ENCODE measurements around a stretch of chr17.

DNA sequence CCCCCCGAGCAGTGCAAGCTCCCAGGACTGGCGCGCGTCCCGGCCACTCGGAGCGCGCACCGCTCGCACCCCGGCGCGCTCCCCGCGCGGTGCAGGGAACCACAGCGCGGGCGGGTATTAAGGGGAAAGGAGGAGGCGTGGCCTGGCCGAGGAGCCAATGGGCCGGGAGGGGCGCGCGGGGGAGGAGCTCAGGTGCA lies 253 bp upstream of the TNRC6C start:
- RAMPAGE, long total RNA: no peak
- RRBS, 2 experiments: under 1 to 3% methylated on average over 17 of the region's 25 CpGs
CAGE:
- cytosol, long polyA minus RNA: no peak
- cytosol, long polyA plus RNA: no peak
- long polyA plus RNA: no peak
- nucleolus, long total RNA: no peak
- nucleus, long polyA plus RNA: no peak
- nucleus, long total RNA: no peak

- RAMPAGE, long total RNA: no peak
- RRBS, 2 experiments: 3 to 5% methylated on average over 2 of the region's 28 CpGs
CAGE:
- cytosol, long polyA minus RNA: no peak
- cytosol, long polyA plus RNA: no peak
- long polyA plus RNA: no peak
- nucleolus, long total RNA: no peak
- nucleus, long polyA plus RNA: no peak
- nucleus, long total RNA: no peak
Measured at GRCh38 chr17:78113802-78114833, 14.4 kb downstream of the TMC6 start.

DNA sequence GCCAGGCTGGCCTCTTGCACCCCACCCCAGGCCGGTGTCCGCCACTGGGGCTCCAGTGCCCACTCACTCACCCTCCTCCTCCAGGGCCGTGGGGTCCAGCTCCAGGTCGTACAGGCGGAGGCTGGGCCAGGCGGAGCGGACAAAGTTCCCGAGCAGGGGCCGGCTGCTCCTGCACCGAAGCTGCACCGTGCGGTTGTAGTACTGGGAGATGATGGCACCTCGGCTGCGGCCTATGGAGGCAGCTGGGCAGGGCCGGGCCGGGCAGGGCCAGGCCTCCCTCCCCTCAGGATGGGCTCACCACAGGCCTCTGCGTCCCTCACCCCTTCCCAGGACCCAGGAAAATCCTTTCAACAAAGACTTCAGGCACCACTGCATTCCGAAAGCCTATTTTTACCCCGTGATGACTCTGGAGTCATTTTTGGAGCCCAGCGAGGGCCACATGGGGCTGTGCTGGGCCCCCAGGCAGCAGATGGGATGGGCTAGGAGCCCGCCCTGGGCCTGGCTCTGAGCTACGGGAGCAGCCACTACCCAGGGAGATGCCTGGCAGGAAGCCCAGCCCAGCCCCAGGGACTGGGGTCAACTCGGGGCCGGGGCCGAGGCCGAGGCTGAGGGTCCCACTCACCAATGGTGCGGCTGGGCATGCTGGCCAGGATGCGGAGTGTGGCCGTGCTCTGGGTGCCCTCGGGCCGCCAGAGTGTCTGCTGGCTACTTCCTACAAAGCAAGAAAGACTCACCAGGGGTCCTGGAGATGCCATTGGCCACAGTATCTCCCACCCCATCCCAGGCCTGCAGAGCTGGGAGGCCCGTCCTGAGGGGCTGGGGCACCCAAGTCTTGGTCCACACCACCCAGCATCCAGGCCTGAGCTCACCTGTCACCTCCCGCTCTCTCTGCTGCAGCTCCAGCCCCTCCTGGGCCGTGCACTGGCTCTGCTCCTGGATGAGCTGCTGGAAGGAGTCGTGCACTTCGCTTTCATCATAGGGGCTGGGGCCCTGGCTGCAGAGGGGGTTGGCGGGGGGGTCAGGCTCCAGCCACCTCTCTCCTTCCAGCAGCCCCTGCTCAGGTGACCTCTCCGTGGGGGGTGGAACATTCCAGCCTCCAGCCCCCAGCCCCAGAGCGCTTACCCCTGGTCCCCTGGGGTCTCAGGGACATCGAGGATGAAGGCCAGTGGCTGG lies 2.5 kb downstream of the TMC6 start:
- RAMPAGE, long total RNA: no peak
- RRBS, 2 experiments: 2% methylated on average over 7 of the region's 40 CpGs; no CpG with 5 or more reads in 1 of the 2 experiments
CAGE:
- cytosol, long polyA minus RNA: no peak
- cytosol, long polyA plus RNA: no peak
- long polyA plus RNA: no peak
- nucleolus, long total RNA: no peak
- nucleus, long polyA plus RNA: no peak
- nucleus, long total RNA: no peak

- RAMPAGE, long total RNA: no peak
- RRBS, 2 experiments: no CpG with 5 or more reads among the region's 13 CpGs
CAGE:
- cytosol, long polyA minus RNA: no peak
- cytosol, long polyA plus RNA: no peak
- long polyA plus RNA: no peak
- nucleolus, long total RNA: no peak
- nucleus, long polyA plus RNA: no peak
- nucleus, long total RNA: no peak
Measured at GRCh38 chr17:78129028-78129498, 508 bp upstream of the TMC6 start.

GRCh38 chr17:78145102-78145997 lies 835 bp upstream of the C17orf99 start:
- RAMPAGE, long total RNA: no peak
- RRBS, 2 experiments: 81 to 96% methylated on average over 7 of the region's 26 CpGs
CAGE:
- cytosol, long polyA minus RNA: no peak
- cytosol, long polyA plus RNA: no peak
- long polyA plus RNA: no peak
- nucleolus, long total RNA: no peak
- nucleus, long polyA plus RNA: no peak
- nucleus, long total RNA: no peak

DNA sequence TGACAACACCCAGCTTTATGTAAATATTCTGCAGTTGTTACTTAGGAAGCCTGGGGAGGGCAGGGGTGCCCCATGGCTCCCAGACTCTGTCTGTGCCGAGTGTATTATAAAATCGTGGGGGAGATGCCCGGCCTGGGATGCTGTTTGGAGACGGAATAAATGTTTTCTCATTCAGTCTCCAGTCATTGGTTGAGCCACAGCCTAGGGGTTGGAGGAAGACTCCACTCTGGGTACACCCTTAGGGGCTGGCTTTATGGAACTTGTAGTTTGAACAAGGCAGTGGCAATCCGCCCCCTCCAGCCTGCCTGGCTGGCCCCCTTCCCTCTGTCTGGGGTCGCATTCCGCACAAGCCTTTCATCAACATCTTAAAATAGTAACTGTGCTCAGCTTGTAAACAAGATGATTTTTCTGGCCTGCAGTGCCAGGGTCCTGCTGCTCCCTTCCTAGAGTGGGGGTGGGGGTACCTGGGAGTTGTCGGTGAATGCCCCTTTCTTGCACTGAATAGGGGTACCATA lies 4.2 kb downstream of the SYNGR2 start:
- RAMPAGE, long total RNA: no peak
- RRBS, 2 experiments: no CpG with 5 or more reads among the region's 8 CpGs
CAGE:
- cytosol, long polyA minus RNA: no peak
- cytosol, long polyA plus RNA: no peak
- long polyA plus RNA: no peak
- nucleolus, long total RNA: start-site peak on the plus strand centred at position 126 of the sequence, 55 bp wide, 1,440 reads
- nucleus, long polyA plus RNA: start-site peak on the plus strand centred at position 118 of the sequence, 11 bp wide, 87 and 88 reads in 2 replicates
- nucleus, long total RNA: no peak

GRCh38 chr17:78173898-78174235 lies 5.5 kb downstream of the SYNGR2 start:
- RAMPAGE, long total RNA: no peak
- RRBS, 2 experiments: no CpG with 5 or more reads among the region's 4 CpGs
CAGE:
- cytosol, long polyA minus RNA: no peak
- cytosol, long polyA plus RNA: no peak
- long polyA plus RNA: no peak
- nucleolus, long total RNA: no peak
- nucleus, long polyA plus RNA: no peak
- nucleus, long total RNA: no peak

- RAMPAGE, long total RNA: no peak
- RRBS, 2 experiments: 2 to 6% methylated on average over 6 of the region's 18 CpGs
CAGE:
- cytosol, long polyA minus RNA: no peak
- cytosol, long polyA plus RNA: no peak
- long polyA plus RNA: no peak
- nucleolus, long total RNA: no peak
- nucleus, long polyA plus RNA: no peak
- nucleus, long total RNA: no peak
Measured at GRCh38 chr17:78176256-78177088, 8.1 kb downstream of the SYNGR2 start.

- RAMPAGE, long total RNA: no peak
- RRBS, 2 experiments: no CpG with 5 or more reads among the region's 13 CpGs
CAGE:
- cytosol, long polyA minus RNA: start-site peak on the plus strand at chr17:78223609-78223616, 56 reads
- cytosol, long polyA plus RNA: no peak
- long polyA plus RNA: no peak
- nucleolus, long total RNA: no peak
- nucleus, long polyA plus RNA: no peak
- nucleus, long total RNA: no peak
Measured at GRCh38 chr17:78222615-78223667, 8.5 kb upstream of the TMEM235 start.

DNA sequence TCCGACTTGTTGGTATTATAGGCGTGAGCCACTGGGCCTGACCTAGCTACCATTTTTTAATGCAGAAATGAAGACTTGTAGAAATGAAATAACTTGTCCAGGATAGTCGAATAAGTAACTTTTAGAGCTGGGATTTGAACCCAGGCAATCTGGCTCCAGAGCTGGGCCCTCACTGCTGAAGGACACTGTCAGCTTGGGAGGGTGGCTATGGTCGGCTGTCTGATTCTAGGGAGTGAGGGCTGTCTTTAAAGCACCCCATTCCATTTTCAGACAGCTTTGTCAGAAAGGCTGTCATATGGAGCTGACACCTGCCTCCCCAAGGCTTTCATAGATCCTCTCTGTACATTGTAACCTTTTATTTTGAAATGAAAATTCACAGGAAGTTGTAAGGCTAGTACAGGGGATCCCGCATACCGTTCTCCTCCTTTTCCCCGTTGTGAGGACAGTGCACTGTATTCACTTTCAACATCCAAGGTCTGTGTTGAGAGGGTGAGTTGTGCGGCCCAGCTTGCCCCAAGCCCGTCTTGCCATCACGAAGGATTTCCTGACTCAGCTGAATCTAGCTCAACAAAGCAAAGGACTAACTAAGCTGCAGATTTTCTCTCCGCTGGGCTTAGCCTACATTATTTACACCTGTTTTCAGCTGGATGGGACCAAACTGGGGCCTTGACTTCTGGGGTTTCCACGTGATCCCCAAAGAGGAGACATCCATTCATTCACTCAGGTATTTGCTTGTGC lies 5.4 kb upstream of the TMEM235 start:
- RAMPAGE, long total RNA: no peak
- RRBS, 2 experiments: no CpG with 5 or more reads among the region's 12 CpGs
CAGE:
- cytosol, long polyA minus RNA: no peak
- cytosol, long polyA plus RNA: no peak
- long polyA plus RNA: no peak
- nucleolus, long total RNA: no peak
- nucleus, long polyA plus RNA: no peak
- nucleus, long total RNA: no peak

DNA sequence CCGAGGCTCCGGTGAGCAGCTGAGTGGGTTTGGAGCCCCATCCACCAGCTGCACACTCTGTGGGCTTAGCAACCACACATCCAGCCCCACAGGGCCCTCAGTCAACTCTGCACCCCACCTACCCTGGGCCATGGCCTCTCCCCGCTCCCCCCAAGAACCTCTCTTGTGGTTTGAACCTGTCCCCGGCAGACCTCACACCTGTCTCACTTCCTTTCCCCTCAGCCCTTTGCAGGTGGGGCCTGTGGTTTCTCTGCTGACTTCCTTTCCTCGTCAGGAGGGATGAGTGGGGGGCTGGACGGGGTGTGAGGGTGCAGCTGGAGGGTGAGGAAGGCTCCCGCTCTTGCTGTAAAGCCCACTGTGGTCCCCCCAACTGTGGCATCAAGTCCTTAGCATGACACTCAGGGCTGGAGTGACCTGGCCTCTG lies 20.9 kb downstream of the TMEM235 start:
- RAMPAGE, long total RNA: no peak
- RRBS, 2 experiments: no CpG with 5 or more reads among the region's 7 CpGs
CAGE:
- cytosol, long polyA minus RNA: no peak
- cytosol, long polyA plus RNA: no peak
- long polyA plus RNA: no peak
- nucleolus, long total RNA: no peak
- nucleus, long polyA plus RNA: no peak
- nucleus, long total RNA: no peak

GRCh38 chr17:78276090-78276433 lies 44.6 kb downstream of the TMEM235 start:
- RAMPAGE, long total RNA: no peak
- RRBS, 2 experiments: no CpG with 5 or more reads among the region's 7 CpGs
CAGE:
- cytosol, long polyA minus RNA: no peak
- cytosol, long polyA plus RNA: no peak
- long polyA plus RNA: no peak
- nucleolus, long total RNA: no peak
- nucleus, long polyA plus RNA: no peak
- nucleus, long total RNA: no peak

DNA sequence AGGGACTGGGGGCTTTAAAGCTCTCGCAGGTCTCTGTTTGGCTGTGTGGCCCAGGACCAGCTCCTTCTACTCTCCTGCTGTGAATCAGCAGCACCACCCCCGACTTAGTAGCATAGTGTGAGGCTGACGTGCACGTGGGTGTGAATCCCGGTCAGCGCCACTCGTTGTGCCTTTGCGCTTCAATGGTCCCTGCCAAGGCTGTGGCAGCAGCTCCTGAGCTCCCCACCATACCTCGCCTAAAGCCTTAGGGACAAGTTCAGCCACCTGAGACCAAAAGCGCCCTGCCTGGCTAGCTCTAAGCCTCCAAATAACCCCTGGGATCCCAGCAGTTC lies 50.1 kb downstream of the TMEM235 start:
- RAMPAGE, long total RNA: no peak
- RRBS, 2 experiments: no CpG with 5 or more reads among the region's 10 CpGs
CAGE:
- cytosol, long polyA minus RNA: no peak
- cytosol, long polyA plus RNA: no peak
- long polyA plus RNA: no peak
- nucleolus, long total RNA: no peak
- nucleus, long polyA plus RNA: no peak
- nucleus, long total RNA: no peak

GRCh38 chr17:78325114-78325766 lies 34.6 kb downstream of the SOCS3 start:
- RAMPAGE, long total RNA: no peak
- RRBS, 2 experiments: no CpG with 5 or more reads among the region's 20 CpGs
CAGE:
- cytosol, long polyA minus RNA: no peak
- cytosol, long polyA plus RNA: no peak
- long polyA plus RNA: no peak
- nucleolus, long total RNA: no peak
- nucleus, long polyA plus RNA: no peak
- nucleus, long total RNA: no peak

DNA sequence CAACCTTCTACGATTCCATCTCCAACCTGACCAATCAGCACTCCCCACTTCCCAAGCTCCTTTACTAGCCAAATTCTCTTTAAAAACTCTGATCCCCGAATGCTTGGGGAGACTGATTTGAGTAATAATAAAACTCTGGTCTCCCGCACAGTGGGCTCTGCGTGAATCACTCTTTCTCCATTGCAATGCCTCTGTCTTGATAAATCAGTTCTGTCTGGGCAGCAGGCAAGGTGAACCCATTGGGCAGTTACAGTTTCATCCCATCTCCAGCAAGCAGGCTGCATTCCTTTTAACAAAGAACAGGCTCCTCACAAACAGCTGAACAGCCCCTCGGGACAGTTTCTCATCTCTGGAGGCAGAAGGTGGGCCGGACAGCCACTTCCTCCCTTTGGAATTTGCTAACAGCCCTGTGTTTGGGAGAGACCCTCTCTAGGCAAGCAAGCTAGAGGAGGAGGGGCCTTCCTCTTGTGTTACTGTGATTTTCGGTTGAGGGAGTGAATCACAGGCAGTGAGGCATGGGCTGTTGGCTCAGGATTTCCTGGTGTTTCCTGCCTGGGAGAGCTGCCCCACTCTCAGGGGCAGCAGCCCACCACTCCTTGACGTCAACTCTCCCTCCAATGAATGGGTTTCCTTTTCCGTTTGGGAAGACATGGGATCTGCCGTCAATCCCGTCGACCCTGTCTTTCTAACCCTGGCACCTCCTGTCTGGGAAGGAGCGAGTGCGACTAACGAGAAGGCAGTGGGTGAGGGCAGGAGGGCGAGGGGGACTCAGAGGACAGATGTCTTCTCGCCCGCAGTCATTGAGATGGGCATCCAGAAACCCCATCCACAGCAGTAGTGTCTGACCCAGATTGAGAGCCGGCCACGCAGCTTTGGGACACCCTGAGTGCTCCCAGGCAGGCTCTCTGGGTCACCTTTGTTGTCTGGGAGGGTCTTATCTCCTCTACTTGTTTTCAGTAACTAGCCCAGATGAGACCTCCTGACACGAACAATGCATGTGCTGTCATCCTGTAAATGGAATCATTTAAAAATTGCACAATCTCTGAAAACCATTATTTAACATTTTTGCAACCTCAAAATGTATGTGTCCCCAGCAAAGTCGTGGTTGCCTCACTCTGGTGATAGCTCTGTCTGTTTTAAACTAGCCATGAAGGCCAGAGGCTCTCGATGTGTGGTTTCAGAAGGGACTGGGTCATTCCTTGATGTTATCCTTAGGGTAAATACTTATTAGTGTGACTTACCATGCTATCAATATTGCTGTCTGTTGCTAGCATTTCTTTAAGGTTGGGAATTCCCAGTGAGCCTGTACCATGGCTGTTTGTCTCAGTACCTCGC lies 3.5 kb upstream of the PGS1 start:
- RAMPAGE, long total RNA: no peak
- RRBS, 2 experiments: no CpG with 5 or more reads among the region's 24 CpGs
CAGE:
- cytosol, long polyA minus RNA: no peak
- cytosol, long polyA plus RNA: no peak
- long polyA plus RNA: no peak
- nucleolus, long total RNA: no peak
- nucleus, long polyA plus RNA: no peak
- nucleus, long total RNA: no peak

DNA sequence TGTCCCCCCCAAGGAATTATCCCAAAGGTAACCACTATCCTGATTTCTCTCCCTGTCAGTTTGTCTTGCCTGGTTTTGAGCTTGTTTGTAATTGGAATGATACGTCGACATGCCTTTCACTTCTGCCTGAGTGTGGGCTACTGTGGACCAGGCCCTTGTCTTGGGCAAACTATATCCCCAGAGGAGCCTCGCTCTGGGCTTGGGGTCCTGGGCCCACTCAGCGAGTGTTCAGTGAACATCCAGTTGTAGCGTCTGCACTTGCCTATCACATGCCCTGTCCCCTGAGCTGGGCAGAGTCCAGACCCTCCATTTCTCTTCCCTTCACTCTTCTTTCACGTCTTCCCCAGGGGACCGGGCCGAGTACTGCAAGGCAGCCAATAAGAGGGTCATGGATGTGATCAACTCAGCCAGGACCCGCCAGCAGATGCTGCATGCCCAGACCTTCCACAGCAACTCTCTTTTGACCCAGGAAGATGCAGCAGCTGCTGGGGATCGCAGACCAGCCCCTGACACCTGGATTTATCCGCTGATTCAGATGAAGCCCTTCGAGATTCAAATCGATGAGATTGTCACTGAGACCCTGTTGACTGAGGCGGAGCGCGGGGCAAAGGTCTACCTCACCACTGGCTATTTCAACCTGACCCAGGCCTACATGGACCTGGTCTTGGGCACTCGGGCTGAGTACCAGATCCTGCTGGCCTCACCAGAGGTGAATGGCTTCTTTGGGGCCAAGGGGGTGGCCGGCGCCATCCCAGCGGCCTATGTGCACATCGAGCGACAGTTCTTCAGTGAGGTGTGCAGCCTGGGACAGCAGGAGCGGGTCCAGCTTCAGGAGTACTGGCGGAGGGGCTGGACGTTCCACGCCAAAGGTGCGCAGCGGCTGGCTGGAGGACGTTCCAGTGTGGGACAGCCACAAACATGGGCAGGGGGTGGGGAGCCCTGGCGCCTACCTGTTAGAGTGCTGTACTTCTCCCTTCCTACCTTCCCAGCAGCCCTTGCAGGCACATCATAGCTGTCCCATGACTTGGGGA lies 25.1 kb downstream of the PGS1 start:
- RAMPAGE, long total RNA: no peak
- RRBS, 2 experiments: no CpG with 5 or more reads among the region's 30 CpGs
CAGE:
- cytosol, long polyA minus RNA: no peak
- cytosol, long polyA plus RNA: no peak
- long polyA plus RNA: no peak
- nucleolus, long total RNA: no peak
- nucleus, long polyA plus RNA: no peak
- nucleus, long total RNA: no peak

DNA sequence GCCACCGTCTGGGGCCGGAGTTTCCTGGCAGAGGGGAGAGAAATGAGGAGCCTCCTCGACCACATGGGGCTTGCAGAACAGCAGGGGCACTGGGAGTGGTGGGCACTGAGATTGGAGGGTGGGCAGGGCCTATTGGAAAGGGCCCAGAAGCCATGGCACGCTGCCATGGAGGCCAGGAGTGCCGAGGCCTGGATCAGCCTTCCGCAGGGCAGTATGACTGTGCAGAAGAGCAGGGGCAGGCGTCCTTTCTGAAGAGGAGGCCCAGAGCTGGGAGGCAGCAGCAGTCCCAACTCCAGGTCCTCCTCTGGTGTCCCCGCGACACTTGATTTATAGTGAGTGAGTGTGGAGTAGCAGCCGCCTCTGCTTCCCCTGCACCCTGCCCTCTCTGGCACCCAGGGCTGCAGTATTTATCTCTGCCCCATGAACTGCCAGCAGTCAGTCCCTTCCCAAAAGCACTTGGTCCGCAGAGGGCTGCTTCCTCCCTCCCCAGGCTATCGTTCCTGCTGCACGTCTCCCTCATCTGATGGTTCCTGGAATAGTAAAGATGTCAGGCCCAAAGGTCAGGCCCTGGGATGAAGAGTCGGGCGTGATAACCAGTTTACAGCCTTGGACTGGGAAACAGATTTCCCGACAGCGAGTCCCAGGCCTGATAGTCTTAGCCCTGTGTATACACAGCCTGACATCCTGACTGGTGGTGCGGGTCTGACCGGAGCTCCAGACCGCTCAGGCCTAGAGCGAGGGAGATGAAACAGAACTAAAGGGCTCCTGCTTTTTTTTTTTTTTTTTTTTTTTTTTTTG lies 32.9 kb downstream of the PGS1 start:
- RAMPAGE, long total RNA: no peak
- RRBS, 2 experiments: no CpG with 5 or more reads among the region's 21 CpGs
CAGE:
- cytosol, long polyA minus RNA: no peak
- cytosol, long polyA plus RNA: no peak
- long polyA plus RNA: no peak
- nucleolus, long total RNA: no peak
- nucleus, long polyA plus RNA: no peak
- nucleus, long total RNA: no peak

DNA sequence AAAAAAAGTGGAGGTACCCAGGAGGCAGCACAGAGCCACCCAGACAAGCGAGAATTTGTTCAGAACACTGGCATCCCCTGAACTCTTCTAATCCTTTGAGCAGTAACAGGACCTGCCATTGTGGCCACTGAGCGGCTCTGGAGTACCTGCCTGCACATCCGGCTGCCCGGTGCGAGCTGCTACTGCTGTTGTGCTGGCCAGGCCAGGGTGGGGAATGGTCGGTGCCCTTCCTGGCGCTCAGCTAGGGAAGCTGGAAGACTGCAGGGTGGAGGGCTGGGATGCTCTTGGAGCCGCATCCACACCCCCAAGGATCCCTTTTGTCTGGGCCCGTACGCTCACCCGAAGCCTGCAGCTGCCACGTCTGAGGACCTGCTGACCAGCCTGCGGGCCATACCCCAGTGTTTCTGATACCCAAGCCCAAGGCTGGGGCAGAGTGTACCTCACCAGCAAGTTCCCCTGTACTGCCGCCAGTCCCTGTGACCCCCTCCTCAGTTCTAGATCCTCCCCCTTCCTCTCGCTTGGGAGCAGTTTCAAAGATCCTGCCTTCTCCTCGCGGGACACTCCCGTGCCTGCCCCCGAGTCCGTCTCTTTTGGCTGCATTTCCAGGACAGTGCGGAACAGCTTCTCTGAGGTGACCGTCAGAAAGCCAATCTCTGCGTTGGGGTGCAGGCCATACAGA lies 49.7 kb downstream of the PGS1 start:
- RAMPAGE, long total RNA: no peak
- RRBS, 2 experiments: no CpG with 5 or more reads among the region's 23 CpGs
CAGE:
- cytosol, long polyA minus RNA: no peak
- cytosol, long polyA plus RNA: no peak
- long polyA plus RNA: no peak
- nucleolus, long total RNA: no peak
- nucleus, long polyA plus RNA: no peak
- nucleus, long total RNA: no peak

DNA sequence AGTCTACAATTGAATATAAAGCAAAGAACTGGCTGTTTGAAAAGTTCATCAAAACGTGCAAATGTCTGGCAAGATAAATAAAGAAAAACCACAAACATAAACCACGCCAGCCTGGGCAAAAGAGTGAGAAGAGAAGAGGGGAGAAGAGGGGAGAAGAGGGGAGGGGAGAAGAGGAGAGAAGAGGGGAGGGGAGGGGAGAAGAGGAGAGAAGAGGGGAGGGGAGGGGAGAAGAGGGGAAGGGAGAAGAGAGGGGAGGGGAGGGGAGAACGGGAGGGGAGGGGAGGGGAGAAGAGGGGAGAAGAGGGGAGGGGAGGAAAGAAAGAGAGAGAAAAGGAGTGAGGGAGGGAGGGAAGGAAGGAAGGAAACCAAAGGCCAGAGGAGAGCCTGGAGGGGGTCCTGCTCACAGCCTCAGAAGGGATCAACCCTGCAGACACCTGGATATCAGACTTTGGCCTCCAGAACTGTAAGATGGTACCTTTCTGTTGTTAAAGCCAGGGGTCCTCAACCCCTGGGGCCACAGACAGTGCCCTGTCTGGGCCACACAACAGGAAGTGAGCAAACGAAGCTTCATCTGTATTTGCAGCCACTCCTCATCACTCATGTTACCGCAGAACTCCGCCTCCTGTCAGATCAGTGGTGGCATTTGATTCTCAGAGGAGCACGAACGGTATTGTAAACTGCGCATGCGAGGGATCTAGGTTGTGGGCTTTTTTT lies 54.5 kb upstream of the DNAH17 start:
- RAMPAGE, long total RNA: start-site peak on the minus strand centred at position 538 of the sequence, 71 bp wide, 30 and 13 reads in 2 replicates
- RRBS, 2 experiments: no CpG with 5 or more reads among the region's 10 CpGs
CAGE:
- cytosol, long polyA minus RNA: no peak
- cytosol, long polyA plus RNA: no peak
- long polyA plus RNA: no peak
- nucleolus, long total RNA: no peak
- nucleus, long polyA plus RNA: no peak
- nucleus, long total RNA: start-site peak on the minus strand centred at position 619 of the sequence, 5 bp wide, 5 reads